Peyer's patch (tissue), 4 donors: ENCODE results near the genes ZFP62 and TRIM41.

DNA sequence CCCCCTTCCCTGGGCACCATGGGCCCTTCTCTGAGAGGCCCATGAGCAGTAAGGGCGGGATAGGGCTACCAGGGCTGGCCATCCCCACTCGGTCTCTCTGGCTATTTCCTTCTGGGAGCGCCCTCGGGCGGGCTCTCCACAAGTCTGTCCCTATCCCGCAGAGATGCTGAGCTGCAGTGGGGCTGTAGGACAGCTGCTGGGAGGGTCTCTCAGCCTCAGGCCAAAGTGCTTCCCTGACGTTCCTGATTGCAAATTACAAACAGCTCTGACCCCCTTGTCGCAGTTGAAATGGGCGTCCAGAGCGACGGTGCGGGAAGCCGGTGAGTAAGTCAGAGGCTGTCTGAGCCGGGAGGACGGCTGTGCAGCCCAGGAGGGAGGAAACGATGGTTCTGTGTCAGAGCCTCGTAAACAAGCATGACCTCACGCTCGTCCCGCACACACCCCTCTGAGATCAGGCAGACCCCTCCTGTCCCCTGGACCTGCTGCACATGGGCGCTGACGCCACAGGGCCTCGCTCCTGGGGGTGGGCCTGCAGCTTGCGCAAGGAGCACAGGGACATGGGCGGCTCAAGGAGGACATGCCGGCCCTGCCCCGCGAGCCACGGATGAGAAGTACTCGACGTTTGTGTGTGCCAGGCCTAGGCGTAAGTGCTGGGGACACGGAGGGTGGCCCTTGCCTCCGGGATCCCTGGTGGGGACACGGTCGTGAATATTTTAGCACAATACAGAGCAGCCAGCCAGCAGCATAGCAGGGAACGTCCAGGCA lies 36.4 kb upstream of the GFPT2 start:
- PRO-cap, result no peak
- RAMPAGE, long total RNA, 4 experiments, result no peak in any of the 4 experiments

GRCh38 chr5:180500409-180501857 lies 6.8 kb downstream of the CNOT6 start:
- PRO-cap, result no peak
- RAMPAGE, long total RNA, 4 experiments, result start-site peak on the plus strand in 2 of 4 experiments, at chr5:180500679-180501536 at its widest, 7 to 32 reads per replicate

DNA sequence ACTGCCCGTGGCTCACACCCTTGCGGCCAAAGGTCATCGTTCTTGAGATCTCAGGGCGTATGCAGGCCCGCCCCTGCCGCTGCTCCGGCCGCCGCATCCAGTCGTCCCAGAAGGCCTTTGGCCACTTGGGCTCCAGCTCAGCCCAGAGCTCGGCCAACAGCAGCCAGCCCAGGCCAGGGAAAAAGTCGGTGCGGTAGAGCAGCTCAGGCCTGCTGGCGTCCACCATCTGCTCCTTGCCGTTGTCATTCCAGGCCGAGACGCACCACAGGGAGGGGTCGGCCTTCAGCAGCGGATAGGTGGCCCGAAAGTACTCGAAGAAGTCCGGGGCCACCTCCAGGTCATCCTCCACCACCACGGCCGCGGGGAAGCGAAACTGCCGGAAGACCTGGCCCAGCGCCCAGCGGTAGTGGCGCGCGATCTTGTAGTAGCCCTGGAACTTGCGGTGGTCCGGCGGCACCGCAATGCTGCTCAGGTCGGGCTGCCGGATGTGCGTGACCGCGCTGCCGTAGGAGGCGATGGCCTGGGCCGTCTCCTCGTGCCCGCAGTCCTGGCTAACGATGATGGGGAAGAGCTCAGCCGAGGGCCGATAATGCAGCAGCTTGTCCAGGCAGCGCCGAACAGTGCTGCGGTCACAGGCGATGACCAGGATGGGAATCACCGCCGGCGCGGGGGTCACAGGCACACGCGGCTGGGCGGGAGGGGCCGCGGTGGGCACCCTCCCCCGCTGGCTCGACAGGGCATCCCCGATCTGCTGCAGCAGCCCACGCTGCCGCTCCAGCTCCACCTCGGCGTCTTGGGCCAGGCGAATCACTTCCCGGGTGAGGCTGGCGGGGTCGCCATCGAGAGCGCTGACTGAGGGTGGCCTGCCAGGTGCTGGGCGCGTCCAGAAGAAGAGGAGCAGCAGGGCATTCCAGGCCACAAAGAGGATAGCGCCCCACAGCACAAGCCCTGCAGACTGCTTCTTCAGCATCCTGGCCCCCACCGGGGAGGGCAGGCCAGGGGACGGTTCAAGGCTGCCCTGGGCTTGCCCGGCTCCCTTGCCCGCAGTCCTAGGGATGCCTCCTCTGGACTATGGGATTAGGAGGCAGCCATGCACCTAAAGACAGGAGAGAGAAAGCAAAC lies 10.2 kb downstream of the MGAT1 start:
- PRO-cap, result no peak
- RAMPAGE, long total RNA, 4 experiments, result no peak in any of the 4 experiments

- PRO-cap, result no peak
- RAMPAGE, long total RNA, 4 experiments, result start-site peak on the minus strand in 1 of 4 experiments, at chr5:180798375-180798380 at its widest, 8 reads per replicate
These were observed 4.4 kb downstream of the MGAT1 start for GRCh38 chr5:180798166-180798739.

DNA sequence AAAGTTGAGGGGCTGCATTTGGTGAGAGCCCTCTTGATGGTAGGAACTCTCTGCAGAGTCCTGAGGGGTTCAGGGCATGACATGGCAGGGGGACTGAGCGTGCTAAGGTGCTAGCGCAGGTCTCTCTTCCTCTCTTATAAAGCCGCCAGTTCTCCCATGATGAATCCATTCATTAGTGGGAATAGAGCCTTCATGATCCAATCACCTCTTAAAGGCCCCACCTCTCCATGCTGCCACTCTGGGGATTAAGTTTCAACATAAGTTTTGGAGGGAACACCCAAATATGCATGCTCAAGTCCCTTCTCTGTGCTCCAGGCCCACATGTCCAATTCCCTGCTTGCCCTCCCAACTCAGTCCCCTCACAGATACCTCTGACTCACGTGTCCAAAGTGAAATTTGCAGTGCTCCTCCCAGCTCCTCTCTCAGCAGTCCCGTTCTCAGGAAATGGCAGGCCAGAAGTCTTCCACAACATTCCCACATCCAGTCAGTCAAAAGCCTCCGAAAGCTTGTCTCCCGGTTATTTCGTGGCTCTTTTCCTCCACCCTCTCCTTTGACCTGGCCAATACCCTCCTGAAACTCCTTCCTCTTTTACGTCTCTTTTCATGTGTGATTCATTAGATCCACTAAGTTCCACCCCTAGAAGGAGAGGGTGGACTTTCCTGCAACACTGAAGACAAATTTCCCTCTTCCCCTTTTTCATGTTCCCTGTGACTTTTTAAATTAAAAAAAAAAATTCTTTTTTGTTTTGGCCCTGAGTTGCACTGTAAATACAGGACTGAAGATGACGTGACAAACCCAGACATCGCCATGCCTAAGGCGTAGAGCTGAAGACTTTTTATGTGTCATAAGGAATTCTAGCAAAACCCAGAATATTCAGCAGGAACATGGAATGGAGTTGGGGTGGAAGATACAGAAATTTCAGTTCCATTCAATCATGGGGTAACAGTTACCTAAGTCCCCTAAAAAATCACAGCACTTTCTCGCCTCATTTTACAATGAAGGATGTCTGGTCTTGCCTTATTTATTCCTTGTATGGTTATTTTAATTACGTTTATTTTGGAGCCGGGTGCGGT lies 12.8 kb upstream of the MGAT1 start:
- PRO-cap, result bidirectional peak, plus-strand start at position 766 of the sequence, minus-strand start at position 572 of the sequence
- RAMPAGE, long total RNA, 4 experiments, result start-site peak on the minus strand in 2 of 4 experiments, centred at positions 492 to 543 of the sequence, 17 to 19 reads per replicate

DNA sequence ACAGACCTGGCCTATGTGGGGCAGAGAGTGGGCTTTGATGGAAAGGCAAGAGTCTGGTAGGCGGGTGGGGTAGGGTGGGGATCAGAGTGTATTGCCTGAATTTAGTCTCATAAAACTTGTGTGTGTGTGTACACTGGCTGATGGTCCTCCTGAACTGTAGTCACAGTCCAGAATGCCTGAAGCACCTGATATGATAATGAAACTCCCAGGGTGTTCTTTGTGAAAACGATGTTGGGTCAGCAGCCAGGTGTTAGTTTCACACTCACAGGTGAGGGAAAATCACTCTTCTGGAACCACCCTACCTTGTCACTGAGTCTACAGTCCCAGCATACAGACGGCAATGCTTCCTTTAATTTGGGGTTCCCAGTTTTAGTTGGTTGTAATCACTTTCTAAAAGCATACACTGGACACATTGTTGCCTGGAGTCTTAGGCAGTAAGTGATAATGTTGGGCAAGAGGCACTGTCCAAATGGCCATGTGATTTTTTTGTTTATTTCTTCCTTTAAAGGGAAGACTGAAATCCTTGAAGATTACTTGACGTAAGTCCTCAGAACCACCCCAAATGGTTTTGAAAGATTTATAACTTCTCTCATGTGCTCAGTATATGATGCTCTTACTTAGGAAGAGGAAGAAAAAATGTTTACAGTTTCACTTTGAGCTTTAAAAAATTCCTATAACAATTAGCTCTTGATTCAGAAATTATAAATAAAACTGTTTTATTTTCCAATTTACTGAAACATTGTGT lies 18.2 kb upstream of the MGAT1 start:
- PRO-cap, result unidirectional peak, minus-strand start at position 151 of the sequence; unidirectional peak, minus-strand start at position 443 of the sequence
- RAMPAGE, long total RNA, 4 experiments, result no peak in any of the 4 experiments

GRCh38 chr5:180860241-180861107 lies 602 bp downstream of the ZFP62 start:
- PRO-cap, result bidirectional peak, plus-strand start at chr5:180860803, minus-strand start at chr5:180860781
- RAMPAGE, long total RNA, 4 experiments, result no peak in any of the 4 experiments

GRCh38 chr5:180861108-180861803 lies at the start of gene ZFP62:
Gene ZFP62 (minus strand): TSS chr5:180861276.
- PRO-cap, result bidirectional peak, plus-strand start at chr5:180861619, minus-strand start at chr5:180861225
- RAMPAGE, long total RNA, 4 experiments, result start-site peak on the minus strand in 2 of 4 experiments, at chr5:180861148-180861378 at its widest, 16 to 144 reads per replicate

DNA sequence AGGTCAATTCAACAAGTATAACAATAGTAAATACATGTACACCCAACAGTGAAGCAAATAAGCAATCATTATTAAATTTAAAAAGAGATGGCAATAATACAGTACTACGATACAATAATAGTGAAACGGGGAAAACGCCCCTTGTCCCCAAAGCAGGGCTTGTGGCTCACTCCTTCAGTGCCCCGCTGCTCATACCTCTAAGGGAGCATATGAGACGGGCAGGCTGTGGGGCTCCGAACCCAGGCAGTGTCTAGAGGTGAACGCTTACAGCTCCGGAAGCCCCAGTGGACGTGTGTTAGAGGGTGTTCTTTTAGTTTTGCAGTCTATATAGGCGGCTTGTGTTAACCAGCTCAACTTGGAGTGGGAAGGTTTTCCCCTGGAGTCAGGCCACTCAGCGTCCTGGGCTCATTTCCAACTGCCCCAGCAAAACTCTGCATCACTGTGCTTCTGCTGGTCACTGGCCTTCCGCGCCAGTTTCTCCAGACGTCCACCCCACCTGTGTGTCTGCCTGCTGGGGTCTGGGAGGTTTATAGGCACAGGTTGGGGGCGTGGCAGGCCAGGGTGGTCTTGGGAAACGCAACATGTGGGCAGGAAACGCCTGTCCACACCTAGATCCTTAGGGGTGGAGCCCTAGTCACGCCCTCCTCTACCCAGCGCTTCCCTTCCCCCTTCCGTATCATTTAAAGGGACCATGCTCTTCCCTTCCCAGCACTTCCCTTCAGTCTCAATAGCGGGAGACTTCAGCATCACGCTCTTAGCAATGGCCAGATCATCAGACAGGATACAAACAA lies 12.2 kb upstream of the BTNL9 start:
- PRO-cap, result unidirectional peak, minus-strand start at position 502 of the sequence
- RAMPAGE, long total RNA, 4 experiments, result no peak in any of the 4 experiments

- PRO-cap, result no peak
- RAMPAGE, long total RNA, 4 experiments, result no peak in any of the 4 experiments
These were observed 929 bp downstream of the BTNL9 start for GRCh38 chr5:181041010-181041380.

DNA sequence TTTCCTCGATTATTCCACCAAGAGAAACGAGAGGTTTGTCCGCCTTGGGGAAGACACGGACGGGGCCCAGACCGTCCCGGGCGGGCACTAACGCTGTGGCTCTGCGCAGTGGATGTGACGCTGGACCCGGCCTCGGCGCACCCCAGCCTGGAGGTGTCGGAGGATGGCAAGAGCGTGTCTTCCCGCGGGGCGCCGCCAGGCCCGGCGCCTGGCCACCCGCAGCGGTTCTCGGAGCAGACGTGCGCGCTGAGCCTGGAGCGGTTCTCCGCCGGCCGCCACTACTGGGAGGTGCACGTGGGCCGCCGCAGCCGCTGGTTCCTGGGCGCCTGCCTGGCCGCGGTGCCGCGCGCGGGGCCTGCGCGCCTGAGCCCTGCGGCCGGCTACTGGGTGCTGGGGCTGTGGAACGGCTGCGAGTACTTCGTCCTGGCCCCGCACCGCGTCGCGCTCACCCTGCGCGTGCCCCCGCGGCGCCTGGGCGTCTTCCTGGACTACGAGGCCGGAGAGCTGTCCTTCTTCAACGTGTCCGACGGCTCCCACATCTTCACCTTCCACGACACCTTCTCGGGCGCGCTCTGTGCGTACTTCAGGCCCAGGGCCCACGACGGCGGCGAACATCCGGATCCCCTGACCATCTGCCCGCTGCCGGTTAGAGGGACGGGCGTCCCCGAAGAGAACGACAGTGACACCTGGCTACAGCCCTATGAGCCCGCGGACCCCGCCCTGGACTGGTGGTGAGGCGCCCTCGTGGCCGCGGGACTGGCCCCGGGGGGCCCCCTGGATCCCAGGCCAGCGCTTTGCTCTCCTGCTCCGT lies 19.3 kb downstream of the BTNL9 start:
- PRO-cap, result no peak
- RAMPAGE, long total RNA, 4 experiments, result no peak in any of the 4 experiments

DNA sequence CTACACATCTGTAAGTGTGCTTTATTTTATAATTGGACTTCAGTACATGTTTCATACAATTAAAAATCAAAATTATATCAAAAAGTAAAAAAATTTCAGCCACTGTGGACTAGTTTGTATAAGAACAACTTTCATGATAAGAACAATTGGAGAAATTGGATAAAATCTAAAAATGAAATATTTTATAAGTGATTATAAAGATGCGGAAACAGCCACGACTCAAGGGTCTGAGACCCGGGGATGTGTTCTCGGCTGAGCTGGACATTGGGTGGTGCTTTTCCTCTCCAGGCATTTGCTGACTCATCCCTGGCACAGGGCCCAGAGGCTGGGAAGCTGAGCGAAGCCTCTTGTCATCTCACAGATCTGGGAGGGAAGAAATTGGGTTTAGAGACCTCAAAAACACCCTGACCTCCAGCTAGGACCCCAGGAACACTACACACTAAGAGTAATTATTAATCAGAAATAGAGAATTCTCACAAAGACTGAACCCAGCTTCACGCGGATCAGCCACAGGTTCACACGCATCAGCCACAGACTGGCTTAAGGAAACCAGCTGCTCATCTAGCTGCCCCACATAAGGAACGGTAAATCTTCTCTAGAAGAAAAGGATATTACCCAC lies 2.7 kb upstream of the OR2V1 start:
- PRO-cap, result no peak
- RAMPAGE, long total RNA, 4 experiments, result no peak in any of the 4 experiments

- PRO-cap, result no peak
- RAMPAGE, long total RNA, 4 experiments, result no peak in any of the 4 experiments
These were observed 851 bp upstream of the TRIM7 start for GRCh38 chr5:181205660-181206433.

DNA sequence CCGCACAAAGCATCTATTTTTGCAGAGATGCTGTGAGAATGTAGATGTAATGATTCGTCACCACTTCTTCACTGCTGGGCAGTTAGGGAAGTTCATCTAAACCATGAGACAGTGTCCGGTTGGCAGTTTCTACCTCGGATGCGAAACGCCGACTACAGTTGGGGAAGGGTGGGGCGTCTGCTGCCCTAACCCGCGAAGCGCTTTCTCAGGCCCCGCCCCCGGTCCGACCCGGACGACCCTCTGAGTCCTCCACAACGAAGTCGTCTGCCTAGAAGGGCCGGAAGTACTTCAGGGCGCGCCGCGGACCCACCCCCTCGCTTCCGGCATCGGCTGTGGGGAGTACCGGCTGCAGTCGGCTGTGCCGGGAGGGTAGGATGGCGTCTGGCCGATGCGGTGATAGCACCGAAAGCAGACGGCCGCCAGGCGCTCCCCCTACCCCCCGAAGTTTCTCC lies at the start of gene TRIM41:
Gene TRIM41 (plus strand): TSS at position 317 of the 452 bp plus-strand sequence.
- PRO-cap, result bidirectional peak, plus-strand start at position 317 of the sequence, minus-strand start at position 266 of the sequence
- RAMPAGE, long total RNA, 4 experiments, result start-site peak on the plus strand in 4 of 4 experiments, centred at positions 318 to 336 of the sequence, 13 to 153 reads per replicate

DNA sequence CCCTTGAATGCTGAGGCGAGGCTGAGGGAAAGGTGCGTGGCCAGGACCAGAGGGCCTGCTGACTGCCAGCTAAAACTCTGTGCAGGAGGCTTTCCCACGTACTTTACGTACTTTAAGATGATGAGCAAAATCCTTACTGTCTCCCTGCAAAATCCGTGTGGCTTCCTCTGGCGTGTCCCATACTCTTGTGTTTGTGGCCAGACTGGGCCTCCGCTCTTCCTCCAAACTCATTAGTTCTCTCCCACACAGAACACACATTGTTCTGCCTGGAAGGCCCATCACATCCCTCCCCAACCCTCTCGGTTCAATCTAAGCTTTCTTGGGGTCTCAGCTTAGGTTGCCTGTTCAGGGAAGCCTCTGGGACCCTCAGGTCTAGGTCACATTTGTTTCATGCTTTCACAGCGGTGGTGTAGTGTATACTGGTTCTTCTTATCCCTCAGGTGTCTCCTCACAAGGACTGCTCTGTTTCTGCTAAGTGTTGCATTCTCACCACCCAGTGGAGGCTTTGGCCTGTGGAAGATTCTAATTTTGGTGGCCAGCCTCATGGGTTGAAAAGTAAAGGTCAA lies 4.3 kb upstream of the RACK1 start:
- PRO-cap, result no peak
- RAMPAGE, long total RNA, 4 experiments, result no peak in any of the 4 experiments

- PRO-cap, result no peak
- RAMPAGE, long total RNA, 4 experiments, result no peak in any of the 4 experiments
These were observed 20.3 kb upstream of the TRIM52 start for GRCh38 chr5:181280880-181282097.